Osteocyte (in vitro differentiated cells): ENCODE measurements around a stretch of chr1.

DNA sequence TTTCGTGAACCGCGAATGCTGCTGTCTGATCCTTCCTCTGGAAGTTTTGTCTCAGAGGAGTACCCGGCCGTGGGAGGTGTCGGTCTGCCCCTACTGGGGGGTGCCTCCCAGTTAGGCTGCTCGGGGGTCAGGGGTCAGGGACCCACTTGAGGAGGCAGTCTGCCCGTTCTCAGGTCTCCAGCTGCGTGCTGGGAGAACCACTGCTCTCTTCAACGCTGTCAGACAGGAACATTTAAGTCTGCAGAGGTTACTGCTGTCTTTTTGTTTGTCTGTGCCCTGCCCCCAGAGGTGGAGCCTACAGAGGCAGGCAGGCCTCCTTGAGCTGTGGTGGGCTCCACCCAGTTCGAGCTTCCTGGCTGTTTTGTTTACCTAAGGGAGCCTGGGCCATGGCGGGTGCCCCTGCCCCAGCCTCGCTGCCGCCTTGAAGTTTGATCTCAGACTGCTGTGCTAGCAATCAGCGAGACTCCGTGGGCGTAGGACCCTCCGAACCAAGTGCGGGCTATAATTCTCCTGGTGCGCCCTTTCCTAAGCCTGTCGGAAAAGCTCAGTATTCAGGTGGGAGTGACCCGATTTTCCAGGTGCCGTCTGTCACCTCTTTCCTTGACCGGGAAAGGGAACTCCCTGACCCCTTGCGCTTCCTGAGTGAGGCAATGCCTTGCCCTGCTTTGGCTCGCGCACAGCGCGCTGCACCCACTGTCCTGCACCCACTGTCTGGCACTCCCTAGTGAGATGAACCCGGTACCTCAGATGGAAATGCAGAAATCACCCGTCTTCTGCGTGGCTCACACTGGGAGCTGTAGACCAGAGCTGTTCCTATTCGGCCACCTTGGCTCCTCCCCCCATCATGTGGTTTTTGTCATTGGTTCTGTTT lies 129.9 kb downstream of the LEPR start:
- PRO-cap, result no peak

DNA sequence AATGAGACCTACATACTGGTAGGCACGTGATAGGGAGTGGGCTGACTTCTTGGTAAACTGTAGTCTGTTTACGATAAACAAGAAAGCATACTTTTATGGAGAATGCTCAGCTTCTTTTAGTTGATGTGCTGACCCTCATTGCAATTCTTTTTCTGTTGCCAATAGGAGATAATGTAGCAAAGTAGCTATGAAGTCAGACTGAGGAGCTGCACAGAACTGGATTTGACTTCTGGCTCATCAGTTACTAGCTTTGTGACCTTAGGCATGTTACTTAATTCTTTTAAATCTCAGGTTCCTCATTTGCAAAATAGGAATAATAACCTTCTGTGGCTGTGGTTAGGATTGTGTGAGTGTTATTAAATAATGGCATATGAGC lies 237.7 kb upstream of the SGIP1 start:
- PRO-cap, result no peak

DNA sequence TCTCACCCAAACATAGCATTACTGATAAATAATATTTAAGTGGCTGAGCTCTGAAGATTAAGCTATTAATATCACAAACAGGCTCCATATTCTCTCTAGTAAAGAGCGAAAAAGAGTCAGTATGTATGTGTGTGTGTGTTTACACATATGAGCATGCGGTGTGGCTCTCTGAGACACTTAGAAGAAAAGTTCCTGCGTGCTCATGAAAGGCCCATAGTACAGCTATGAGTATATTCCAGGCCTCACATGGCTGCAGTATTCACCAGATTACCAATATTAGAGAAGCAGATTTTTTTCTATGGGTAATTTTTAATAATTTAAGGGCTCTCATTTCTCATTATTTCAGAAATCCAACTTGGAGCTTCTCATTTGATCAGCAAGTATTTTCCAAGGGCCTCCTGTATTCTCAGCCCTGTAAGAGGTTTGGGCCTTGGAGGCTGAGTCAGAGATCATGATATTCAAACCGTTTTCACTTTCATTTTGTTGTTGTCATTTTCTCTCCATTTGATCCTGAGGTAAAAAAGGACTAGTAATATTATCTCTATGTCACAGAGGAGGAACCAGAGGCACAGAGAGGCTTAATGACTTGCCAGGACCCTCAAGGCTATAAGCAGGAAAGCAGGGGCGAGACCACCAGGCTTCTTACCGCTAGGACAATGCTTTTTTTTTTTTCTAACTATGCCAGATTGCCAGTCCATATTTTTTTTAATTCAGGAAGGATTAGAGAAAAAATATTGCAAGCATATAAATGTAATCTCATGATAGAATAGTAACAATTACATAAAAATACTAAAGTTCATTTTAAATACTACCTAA lies 232.8 kb upstream of the SGIP1 start:
- PRO-cap, result no peak

DNA sequence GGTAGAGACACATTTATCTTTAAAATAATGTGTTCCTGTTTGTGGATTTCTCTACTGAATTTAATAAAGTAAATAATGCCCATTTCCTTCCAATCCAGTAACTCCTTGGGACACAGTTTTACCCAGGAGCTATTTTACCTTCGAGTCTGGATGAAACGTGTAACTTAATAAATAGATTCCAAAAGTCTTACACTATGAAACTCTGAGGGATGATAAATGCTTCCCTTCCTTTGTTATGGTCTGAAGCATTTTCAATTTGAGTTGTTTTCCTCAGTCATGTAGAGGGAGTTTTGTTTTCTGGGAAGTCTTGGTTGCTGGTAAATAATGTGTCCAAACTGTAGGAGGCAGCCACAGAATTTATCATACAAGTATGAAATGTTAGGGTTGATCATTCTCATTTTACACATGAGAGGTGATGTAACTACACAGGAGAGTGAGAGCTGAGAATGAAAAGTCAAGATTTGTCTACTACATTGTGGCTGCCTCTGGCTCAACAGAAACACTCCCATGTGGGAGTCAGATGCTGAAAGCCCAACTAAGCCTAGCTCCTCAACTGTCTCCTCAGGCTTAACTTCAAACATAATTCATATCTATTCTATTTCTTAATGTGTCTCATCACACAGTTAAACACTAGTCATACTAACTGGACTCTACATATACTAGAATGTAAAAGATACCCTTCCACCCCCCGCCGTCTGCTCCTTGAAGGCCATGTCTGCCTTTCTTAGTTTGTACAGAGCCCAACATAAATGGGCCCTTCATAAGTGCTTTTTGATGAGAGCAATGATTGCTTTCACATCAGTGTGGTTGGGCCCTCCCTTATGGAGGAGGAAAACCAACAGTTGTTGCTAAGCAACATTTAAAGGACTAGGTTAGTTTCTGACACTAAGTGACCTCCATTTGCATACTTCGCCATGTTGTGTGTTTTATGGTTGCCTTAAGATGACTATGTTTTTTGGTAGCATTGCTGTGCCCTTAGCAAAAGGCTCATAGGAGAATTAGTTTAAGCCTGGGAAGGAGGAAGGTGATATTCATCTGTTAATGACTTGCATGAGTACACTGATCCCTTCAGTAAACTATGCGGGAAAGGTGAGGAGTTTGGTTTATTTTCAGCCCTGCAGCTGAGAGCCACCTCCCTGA lies 182.3 kb upstream of the SGIP1 start:
- PRO-cap, result no peak

DNA sequence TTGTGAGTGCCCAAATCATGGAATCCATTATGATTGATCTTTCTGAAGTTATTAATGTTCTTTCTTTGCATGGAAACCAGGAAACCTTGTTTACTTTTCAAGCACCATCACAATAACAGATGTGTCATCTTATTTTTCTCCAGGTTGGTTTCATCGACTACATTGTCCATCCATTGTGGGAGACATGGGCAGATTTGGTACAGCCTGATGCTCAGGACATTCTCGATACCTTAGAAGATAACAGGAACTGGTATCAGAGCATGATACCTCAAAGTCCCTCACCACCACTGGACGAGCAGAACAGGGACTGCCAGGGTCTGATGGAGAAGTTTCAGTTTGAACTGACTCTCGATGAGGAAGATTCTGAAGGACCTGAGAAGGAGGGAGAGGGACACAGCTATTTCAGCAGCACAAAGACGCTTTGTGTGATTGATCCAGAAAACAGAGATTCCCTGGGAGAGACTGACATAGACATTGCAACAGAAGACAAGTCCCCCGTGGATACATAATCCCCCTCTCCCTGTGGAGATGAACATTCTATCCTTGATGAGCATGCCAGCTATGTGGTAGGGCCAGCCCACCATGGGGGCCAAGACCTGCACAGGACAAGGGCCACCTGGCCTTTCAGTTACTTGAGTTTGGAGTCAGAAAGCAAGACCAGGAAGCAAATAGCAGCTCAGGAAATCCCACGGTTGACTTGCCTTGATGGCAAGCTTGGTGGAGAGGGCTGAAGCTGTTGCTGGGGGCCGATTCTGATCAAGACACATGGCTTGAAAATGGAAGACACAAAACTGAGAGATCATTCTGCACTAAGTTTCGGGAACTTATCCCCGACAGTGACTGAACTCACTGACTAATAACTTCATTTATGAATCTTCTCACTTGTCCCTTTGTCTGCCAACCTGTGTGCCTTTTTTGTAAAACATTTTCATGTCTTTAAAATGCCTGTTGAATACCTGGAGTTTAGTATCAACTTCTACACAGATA lies 161.5 kb upstream of the SGIP1 start:
- PRO-cap, result no peak

DNA sequence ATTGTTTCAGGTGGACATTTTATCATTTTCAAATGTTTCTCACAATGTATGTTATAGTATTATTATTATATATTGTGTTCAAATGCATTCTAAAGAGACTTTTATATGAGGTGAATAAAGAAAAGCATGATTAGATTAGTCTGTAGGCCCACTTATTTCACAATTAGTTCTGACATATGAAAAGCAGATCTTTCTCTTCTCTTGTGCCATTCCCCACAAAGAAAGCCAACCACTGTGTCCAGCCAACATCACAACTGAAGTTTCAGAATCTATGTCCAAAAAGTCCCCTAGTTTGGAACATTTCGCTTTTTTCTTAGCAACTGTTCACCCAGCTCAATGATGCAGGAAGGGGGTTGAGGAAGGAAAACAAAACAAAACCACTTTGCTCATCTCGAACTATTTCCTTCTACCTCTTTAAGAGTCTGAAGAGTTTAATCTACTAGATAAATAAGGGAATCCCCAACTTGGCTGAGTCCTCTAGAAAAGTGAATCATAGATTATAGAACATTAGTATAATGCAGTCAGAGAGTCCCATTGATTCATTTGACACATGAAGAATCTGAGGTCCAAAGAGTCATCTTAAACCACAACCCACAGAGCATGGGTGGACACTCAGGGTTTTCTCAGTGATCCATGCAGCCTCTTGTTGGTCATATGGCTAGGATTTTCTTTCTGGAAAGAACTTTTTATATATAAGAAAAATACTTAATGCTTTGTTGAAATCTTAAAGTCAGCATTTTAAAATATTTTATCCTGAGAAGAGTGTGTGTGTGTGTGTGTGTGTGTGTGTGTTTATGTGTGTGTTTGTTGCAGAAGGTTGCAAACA lies 159.3 kb upstream of the SGIP1 start:
- PRO-cap, result no peak

DNA sequence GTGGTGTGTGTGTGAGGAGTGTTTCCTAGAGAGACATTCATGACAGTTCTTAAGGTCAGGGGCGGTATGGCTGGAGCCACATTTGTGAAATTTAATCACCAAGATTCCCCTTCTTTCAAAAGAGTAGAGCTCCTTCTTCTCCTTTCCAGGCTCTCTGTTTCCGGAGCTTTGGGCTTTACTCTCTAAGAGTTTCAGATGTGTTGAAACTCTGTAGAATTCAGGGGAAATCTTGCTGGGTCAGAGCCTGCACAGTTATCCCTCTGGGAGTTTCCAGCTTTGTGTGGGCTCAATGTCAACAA lies 138.3 kb upstream of the SGIP1 start:
- PRO-cap, result no peak

- PRO-cap, result no peak
Observed at GRCh38 chr1:66396027-66396898, 137.7 kb upstream of the SGIP1 start.

- PRO-cap, result no peak
Observed at GRCh38 chr1:66401938-66402764, 131.8 kb upstream of the SGIP1 start.

GRCh38 chr1:66929602-66930127 lies 4.9 kb downstream of the MIER1 start:
- PRO-cap, result bidirectional peak, plus-strand start at chr1:66930270, minus-strand start at chr1:66930038

- PRO-cap, result no peak
Observed at GRCh38 chr1:66946007-66946434, 21.2 kb downstream of the MIER1 start.

- PRO-cap, result no peak
Observed at GRCh38 chr1:66948700-66949076, 23.9 kb downstream of the MIER1 start.

DNA sequence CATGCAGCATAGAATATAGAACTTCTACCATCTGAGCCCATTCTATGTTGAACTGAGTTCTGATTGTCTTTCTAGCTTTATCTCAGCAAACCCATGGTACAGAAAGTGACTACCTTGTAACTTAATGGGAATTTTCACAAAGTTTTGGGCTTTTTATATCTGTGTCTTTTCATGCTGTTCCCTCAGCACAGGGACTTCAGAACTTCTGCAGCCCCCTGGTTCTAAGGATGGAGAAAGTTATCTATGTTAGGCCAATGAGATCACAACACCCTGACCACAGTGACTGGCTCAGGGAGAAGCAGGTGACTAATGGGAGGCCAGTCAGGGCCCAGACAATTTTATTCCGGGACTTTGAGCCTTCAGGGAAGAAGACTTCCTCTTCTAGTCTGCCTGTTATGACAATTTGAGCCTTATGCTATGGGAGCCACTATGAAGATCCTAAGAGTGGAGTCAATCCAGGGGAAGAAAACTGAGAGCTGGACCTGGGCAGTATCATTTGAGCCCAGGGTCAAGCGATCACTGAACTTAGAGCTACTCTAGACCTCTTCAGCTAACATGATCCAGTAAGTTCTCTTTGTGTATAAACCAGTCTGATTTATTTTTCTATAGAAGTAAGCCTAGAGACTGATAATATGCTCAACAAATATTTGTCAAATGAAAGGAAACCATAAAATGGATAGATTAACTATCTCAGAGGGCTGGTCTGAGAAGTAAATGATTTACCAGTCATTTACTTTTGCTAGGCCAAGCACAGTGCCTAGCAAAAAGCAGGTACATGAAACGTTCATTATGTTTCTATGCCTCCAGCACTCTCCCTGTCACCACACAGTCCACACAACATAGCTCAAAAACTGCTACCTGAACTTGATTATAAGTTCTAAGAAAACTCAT lies 4.1 kb upstream of the C1orf141 start:
- PRO-cap, result no peak

DNA sequence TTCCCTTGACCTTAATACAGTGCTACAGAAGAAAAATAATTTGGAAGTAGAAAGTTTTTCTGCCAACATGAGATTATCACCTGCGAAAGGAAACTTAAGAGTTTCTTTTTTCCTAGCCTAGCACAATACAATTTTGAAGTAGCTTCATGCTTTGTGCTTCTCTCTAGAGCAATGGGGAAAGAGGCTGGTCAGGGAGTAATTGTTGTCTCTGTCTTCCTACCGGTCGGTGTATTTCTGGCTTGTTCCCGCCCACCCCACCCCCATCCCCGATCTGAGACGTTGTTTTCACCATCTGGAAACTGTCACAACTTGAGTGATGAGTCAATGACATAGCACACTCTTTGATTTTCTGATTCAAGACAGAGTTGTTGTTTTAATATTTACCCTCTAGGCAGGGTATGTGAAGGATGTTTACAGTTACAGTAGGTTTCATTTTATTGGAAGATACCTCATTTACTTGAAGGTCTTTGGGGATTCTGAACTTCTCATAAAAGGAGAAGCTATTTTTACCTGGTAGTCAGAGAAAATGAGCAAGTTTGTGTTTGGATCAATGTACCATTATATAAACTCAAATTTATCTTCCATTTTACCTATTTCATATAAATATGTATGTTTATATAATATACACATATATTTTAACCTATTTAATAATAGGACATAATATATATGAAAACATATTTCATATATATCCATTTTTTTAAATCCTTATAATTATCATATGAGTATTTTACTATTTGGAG lies 7.1 kb downstream of the IL12RB2 start:
- PRO-cap, result no peak

DNA sequence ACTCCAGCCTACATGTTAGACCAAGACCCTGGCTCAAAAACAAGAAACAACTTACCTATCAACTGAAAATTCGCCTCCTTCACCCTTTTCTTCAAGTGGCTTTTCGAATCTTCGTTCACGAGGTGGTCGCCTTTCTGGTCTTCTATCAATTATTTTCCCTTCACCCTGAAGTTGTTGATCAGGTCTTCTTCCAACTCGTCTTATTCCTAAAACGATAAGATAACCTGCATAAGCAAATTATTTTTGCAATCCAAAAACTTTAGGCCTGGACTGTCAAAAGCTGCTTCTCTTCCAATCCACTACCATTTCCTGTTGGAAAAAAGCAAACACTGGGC lies 4.2 kb downstream of the SERBP1 start:
- PRO-cap, result no peak

DNA sequence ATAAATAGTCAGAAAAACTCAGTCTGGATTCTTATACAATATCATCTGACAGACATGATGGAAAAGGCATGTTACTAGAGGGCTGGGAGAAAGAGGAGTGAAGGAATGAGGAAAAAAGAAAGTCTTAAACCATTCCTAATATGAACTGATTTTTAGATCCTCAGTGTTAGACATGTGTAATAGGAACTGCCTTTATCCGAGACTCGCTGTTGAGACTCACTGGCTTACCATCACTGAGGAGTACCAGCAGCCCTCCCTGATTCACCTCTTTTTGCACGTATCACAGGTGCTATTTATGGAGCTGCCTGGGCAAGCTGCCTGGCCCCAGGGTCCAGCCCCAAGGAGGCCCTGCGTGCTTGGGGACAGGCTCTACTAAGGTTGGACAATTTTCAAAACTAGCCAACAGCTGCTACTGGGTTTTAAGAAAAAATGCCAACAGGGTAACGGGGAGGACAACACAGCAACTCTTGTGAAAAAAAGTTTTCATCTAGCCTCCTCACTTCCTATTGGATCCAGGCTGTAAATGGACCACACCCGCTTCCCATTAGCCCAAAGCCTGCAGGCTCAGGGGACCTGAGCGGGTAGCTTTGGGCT lies 30.7 kb upstream of the SERBP1 start:
- PRO-cap, result no peak

DNA sequence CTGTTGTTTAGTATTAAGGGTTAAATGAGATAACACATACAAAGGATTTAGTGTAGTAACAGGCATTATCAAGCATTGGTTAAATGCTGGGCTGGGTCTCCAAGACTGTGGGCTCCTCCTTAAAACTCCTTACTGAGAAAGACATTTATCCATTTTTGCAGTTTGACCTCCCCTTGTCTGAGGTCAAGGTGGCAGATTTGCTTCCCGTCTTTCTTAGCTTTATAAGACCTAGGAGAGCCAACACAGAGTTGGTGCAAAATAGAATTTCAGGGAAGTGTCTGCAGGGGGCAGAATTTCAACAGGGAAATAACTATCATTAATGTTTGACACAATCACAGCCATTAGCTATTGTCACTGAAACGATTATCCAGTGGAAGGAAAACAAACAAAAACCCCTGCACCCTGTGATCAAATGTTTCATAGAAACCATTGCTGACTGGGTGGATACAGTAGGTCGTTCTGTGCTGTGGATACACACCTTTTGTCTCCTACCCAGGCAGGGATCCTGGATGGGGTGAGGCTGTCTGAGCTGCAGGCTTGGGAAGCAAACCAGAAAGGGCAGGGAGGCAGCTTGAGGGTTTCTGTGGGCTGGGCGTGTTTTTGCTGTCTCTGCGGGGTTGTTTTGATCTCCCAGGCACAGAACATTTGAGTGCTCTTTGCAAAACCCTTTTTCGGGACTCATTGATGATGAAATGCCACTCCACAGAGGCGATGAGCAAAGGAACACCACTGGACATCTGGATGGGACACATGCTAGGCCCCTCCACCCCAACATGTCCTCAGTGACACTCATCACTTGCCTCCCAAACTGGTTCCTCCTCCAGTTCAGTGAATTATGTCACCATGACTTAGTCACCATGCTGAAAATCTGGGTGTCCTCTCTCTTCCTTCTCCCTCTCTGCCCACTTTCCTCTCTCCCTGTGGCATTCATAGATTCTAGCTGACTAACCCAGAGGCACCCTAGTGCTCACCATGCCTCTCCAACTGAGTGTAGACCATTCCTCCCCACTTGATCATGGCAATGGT lies 94.2 kb upstream of the SERBP1 start:
- PRO-cap, result no peak

DNA sequence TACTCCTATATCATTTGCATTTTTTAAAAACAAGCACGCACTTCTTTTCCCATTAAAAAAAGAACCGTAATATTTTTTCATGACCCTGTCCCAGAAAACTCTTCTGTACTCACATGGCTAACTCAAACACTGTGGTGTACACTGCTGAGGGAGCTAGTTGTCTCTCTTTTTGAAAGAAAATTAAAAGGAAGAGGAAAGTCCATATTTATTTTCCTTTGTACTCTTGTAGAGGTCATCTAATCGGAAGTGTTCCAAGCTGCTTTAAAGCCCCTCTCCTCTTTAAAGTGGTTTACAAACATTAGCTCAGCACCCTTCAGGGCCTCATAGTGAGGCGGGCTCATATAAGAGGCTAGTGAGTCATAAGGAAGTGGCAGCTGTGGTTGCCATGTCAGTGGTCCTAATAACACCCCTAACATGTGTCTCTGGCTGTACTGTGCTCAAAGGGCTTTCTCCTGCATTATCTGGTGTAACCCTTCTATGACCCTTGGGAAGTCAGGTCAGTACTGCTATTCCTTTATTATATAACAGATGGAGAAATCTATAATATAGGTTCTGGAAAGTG lies 104.4 kb upstream of the SERBP1 start:
- PRO-cap, result no peak

GRCh38 chr1:67537295-67538008 lies 107.2 kb upstream of the SERBP1 start:
- PRO-cap, result no peak

GRCh38 chr1:67612849-67613279 lies 72.1 kb upstream of the GADD45A start:
- PRO-cap, result no peak